IMR-90 (cell line): ENCODE measurements around a stretch of chr5.

DNA sequence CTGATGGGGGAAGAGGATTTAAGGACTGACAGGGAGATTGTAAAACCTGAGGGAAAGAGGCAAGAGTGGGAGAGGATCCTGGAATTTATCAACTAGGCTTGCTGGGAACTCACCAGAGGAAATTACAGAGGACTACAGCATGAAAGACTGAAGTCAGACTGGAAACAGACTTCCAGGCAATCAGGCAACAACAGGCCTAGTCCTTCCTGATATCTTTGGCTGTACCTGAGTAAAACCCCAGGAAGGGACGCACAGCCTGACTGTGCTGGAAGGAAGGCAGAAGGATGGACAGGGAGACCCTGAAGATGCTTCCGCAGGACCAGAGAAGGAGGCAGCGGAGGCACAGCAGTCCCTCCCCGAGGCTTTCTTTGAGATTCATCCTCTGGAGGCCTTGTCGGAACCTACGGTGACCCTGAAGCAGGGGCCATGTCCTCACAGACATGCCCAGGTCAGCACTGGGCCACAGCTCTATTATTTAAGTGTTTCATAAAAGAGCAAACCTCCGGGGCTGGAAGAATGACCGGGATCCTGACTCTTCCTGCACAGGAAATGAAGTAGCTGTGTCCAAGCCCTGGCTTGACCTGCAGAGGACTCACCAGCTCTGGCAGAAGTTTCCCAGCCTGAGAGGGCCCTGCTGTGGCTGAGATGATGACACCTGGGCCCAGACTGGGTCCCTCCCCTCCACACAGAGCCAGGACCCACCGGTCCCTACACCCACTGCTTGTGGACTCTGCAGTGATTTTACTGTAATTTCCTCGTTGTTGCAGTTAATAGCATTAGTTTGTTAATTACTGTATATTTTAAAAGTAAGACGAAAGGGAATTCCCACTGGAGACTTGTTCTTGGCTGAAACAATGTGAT is 72.4 kb downstream of the PCDH1 start:
- RRBS = no CpG with 5 or more reads among the region's 11 CpGs
CAGE:
- cytosol, long polyA plus RNA = no peak
- long polyA plus RNA = no peak
- nucleus, long polyA plus RNA = no peak

GRCh38 chr5:142013987-142014528 is 1.2 kb upstream of the GNPDA1 start:
- RRBS = no CpG with 5 or more reads among the region's 11 CpGs
CAGE:
- cytosol, long polyA plus RNA = no peak
- long polyA plus RNA = no peak
- nucleus, long polyA plus RNA = no peak

GRCh38 chr5:142024564-142025301 is 11.9 kb upstream of the GNPDA1 start:
- RRBS = 2% methylated on average over 7 of the region's 28 CpGs
CAGE:
- cytosol, long polyA plus RNA = no peak
- long polyA plus RNA = no peak
- nucleus, long polyA plus RNA = no peak

DNA sequence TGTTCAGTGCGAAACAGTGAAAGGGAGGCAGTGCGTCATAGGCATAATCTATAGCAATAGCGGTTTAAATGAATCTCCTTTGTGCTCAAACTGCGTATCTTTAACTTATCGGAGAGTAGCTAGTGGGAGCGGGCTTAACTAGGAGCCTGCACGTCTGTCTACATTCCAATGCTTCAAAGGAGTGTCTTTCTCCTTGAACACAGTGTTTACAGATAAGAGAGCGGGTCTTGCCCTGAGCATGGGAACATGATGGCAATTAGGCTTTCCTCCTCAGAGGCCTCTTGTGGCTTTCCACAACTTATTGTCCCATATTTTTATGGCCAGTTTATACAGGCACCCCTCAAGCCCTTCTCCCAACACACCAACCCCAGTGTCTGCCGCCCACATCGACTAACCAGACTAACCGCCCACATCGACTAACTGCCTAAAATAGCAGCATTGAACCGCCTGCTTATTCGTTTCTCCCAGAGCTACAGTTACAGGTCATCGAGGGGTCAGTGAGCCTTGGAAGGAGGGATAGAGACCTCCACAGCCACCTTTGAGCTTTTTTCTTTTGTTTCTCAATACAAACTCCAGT is 19.5 kb upstream of the NDFIP1 start:
- RRBS = no CpG with 5 or more reads among the region's 15 CpGs
CAGE:
- cytosol, long polyA plus RNA = no peak
- long polyA plus RNA = no peak
- nucleus, long polyA plus RNA = no peak

DNA sequence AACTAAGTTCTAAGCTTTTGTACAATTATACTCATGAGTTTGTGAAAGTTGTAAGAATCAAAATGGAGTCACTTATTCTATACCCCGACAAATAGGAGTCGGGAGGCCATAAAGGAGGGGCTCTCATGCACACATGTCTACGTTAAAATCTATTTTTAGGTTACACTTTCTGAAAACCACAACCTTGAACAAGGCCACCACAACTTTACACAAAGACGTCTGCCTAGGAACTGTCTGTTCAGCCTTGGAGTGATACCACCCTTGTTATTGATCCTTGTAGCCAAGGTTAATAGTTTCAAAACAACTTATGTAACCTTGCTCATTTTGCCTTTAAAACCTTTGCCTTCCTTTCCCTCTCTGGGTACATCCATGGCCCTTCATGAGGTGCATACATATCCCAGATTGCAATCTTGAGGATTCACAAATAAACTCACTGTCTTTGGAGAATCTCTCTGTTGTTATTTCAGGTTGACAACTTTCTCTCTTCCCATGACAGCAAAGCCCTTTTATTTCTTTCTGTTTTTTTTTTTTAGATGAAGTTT is 4.0 kb upstream of the NDFIP1 start:
- RRBS = no CpG with 5 or more reads among the region's 4 CpGs
CAGE:
- cytosol, long polyA plus RNA = no peak
- long polyA plus RNA = no peak
- nucleus, long polyA plus RNA = no peak

CAGE:
- cytosol, long polyA plus RNA = no peak
- long polyA plus RNA = no peak
- nucleus, long polyA plus RNA = no peak
Measured at GRCh38 chr5:142145171-142145701, 36.7 kb downstream of the NDFIP1 start.

GRCh38 chr5:142356659-142357526 is 32.1 kb upstream of the SPRY4 start:
- RRBS = 3% methylated on average over 48 of the region's 89 CpGs
CAGE:
- cytosol, long polyA plus RNA = no peak
- long polyA plus RNA = no peak
- nucleus, long polyA plus RNA = no peak

- RRBS = no CpG with 5 or more reads among the region's 23 CpGs
CAGE:
- cytosol, long polyA plus RNA = no peak
- long polyA plus RNA = no peak
- nucleus, long polyA plus RNA = no peak
Measured at GRCh38 chr5:142403553-142404567, 79.0 kb upstream of the SPRY4 start.

GRCh38 chr5:142433777-142434249 is 109.0 kb upstream of the SPRY4 start:
- RRBS = no CpG with 5 or more reads among the region's 2 CpGs
CAGE:
- cytosol, long polyA plus RNA = no peak
- long polyA plus RNA = no peak
- nucleus, long polyA plus RNA = no peak

- RRBS = no CpG with 5 or more reads among the region's 4 CpGs
CAGE:
- cytosol, long polyA plus RNA = no peak
- long polyA plus RNA = no peak
- nucleus, long polyA plus RNA = no peak
Measured at GRCh38 chr5:142438481-142439115, 113.8 kb upstream of the SPRY4 start.

DNA sequence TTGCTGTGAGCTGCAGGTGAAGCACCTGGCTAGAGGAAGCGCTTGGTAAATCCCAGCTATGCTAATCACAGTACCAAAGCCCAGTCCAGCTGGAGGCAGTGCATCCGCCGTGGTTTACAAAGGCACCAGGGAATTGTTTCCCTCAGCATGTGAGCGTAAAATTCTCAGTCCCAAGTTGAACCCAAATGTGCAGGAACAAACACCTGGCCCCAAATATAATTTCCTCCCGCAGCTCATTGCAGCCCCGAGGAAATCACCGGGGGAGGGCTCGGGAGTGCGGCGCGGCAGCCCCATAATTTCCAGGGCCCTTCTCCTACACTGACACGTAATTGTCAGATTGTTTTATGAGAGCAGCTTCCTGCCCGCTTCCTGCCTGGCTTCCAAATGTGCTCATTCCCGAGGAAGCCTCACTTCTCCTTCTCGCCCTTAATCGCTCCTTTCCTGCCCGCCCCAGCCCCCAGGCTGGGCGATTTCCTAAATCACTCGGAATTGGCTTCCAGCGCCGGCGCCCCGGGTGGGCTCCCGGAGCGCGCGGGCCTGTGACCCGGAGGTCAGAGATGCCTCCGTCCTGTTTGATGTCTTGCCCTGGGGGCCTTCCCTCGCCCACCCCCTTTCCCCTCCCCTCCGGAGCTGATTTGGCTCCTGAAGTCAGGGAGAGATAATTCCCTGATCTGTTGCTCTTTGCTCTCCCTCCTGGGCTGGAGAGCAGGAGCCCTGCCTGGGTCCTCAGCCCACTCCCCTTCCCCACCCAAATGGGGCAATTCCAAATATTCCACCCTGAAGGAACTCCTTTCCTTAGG is 134.3 kb downstream of the FGF1 start:
- RRBS = 23% methylated on average over 4 of the region's 31 CpGs
CAGE:
- cytosol, long polyA plus RNA = no peak
- long polyA plus RNA = no peak
- nucleus, long polyA plus RNA = no peak

DNA sequence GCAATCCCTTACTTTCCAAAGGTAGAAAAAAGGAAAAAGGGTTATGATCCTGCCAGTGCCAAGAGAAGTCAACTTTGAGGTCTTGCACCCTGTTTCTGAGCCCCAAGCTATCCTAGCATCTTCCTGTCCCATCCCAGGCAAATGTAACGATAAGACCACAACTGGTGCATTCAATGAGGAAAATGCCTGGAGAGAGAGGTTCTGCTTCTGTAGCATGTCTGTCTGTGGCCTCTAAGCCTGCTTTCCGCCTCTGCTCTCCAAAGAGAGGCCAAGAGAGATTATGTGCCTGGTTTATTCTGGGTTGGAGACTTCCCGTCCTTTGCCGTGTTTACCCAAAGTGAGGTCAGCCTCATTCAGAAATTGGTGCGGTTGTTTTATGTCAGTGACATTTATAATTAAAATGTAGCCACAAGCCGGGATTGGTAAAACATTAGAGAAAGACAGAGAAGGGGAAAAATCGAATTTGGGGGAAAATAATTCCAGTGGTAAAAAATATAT is 77.8 kb downstream of the FGF1 start:
- RRBS = no CpG with 5 or more reads among the region's 7 CpGs
CAGE:
- cytosol, long polyA plus RNA = no peak
- long polyA plus RNA = no peak
- nucleus, long polyA plus RNA = no peak

DNA sequence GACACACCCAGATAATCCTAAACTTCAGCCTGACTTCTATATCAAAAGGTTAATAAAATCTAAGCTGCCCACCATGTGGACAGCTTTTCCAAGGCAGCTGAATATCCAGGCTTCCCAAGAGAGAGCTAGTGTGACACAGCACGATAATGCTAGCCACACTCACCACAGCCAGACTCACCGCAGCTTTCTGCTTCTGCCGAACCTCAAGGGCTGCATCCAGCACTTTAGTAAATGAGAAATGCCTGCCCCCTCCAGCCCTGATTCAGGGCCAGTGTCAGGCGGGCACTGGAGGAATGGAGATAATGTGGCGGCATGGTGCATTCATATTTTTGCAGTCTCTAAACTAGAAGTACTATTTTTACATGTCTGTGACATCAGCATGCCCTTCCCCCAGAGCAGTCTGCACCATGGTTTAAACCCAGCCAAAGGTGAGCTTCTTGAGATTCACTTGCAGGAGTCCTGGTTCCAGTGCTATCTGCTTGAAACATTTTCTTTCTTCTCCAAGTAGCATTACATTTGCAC is 493 bp downstream of the FGF1 start:
- RRBS = no CpG with 5 or more reads among the region's 5 CpGs
CAGE:
- cytosol, long polyA plus RNA = no peak
- long polyA plus RNA = no peak
- nucleus, long polyA plus RNA = no peak

GRCh38 chr5:142796563-142797286 is 26.5 kb downstream of the ARHGAP26 start:
- RRBS = no CpG with 5 or more reads among the region's 5 CpGs
CAGE:
- cytosol, long polyA plus RNA = no peak
- long polyA plus RNA = no peak
- nucleus, long polyA plus RNA = no peak

- RRBS = no CpG with 5 or more reads among the region's 6 CpGs
CAGE:
- cytosol, long polyA plus RNA = no peak
- long polyA plus RNA = no peak
- nucleus, long polyA plus RNA = no peak
Measured at GRCh38 chr5:142813794-142814723, 43.9 kb downstream of the ARHGAP26 start.

DNA sequence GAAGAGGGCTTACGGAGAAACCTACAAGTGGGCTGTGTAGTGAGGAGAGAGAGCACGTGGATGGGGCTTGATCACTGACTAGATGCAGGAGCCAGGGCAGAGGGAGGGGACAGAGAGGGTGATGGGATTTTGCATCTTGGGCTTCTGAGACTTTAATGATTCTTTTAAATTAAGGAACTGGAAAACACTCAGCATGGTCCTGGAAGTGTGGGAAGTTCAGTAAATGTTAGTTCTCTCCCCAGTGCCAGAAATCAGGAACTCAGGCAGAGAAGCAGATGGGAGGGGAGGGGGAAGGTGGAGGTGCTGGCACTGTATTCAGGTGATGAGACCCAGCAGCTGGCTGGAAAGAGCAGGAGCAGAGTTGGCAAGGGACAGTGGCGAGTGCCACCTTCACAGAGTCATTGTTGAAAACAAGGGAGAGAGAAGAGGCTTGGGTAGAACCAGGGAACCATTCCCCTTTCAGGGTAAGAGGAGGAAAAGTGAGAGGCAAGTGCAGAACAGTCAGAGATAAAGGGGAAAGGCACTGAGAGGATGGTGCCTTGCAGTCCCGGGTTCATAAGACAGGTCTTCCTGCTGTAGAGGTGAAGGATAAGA is 46.9 kb downstream of the ARHGAP26 start:
- RRBS = no CpG with 5 or more reads among the region's 4 CpGs
CAGE:
- cytosol, long polyA plus RNA = no peak
- long polyA plus RNA = no peak
- nucleus, long polyA plus RNA = no peak

- RRBS = no CpG with 5 or more reads among the region's 1 CpG
CAGE:
- cytosol, long polyA plus RNA = no peak
- long polyA plus RNA = no peak
- nucleus, long polyA plus RNA = no peak
Measured at GRCh38 chr5:142826638-142826927, 56.4 kb downstream of the ARHGAP26 start.

DNA sequence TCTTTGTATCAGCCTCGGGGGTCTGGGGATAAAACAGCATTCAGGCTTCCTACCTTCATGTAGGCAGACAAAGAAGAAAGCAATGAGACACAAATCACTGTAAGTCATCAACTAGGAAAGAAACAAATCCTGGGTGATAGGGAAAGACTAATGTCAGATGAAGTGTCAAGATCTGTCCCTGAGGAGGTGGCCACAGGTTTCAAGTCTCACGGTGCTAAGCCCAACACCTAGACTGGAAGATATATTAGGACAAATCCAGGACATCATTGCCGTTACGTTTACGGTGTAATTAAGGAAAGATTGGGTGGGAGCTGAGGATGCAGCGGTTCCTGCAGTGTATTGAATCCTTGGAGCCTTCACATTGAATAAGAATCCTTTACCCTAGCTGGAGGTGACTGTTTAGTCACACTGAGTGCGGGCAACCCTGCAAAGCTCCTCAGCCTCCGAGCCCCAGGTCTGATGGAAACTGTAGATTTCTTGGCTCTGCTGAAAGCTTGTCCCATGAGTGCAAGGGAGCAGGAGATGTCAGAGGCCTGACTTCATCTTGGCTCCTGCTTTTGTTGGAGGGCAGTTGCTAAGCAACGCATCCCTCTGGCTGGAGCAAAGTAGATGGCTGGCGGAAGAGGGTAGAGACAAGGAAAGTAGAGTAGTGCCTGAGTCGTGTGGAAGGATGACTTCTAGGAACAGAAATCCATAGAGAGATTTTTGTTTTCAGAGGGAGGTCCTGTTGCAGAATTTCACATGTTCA is 71.1 kb downstream of the ARHGAP26 start:
- RRBS = no CpG with 5 or more reads among the region's 11 CpGs
CAGE:
- cytosol, long polyA plus RNA = no peak
- long polyA plus RNA = no peak
- nucleus, long polyA plus RNA = no peak

DNA sequence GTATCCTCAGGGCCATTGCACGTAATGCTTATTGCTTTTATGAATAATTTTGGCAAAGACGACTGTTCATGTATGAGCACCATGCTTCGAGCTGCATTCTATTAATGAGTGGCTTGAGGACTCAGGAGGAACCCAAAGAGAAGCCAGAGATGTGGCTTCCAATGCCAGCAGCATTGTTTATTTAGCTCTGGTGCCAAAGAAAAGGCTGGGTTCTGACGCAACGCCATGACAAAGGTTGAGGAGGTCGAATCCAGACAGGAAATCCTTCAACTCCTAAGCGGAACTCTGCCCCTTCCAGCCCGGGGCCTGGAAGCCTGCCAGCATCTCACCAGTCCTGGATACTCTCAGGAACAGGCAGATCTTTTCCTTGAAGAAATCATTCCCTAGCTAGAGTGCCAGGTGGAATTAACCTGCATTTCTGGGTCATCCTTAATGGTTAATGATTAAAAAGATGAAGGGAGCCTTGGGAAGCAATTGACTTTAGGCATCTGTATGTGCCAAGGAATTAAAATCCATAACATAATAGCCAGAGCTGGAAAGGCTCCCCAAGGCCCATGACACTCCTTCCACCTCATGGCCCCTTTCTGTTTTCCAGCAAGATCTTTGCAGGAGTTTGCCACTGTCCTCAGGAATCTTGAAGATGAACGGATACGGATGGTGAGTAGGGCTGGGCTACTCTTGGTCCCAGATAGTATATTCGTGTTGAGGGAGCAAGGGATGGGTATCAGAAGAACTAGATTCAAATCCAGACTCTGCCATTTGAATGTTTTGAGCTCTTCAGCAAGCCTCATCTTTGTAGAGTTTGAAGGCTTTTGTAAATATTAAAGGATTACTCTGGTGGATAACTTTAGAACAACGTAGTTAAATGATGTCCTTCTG is 104.6 kb downstream of the ARHGAP26 start:
- RRBS = no CpG with 5 or more reads among the region's 12 CpGs
CAGE:
- cytosol, long polyA plus RNA = no peak
- long polyA plus RNA = no peak
- nucleus, long polyA plus RNA = no peak

GRCh38 chr5:143170358-143171144 is 232.9 kb downstream of the NR3C1 start:
- RRBS = no CpG with 5 or more reads among the region's 6 CpGs
CAGE:
- cytosol, long polyA plus RNA = no peak
- long polyA plus RNA = no peak
- nucleus, long polyA plus RNA = no peak